Sciatic nerve (tissue), 1 donor: Measurements from ENCODE around the genes PABPC1L, KCNS1 and CDH22.

DNA sequence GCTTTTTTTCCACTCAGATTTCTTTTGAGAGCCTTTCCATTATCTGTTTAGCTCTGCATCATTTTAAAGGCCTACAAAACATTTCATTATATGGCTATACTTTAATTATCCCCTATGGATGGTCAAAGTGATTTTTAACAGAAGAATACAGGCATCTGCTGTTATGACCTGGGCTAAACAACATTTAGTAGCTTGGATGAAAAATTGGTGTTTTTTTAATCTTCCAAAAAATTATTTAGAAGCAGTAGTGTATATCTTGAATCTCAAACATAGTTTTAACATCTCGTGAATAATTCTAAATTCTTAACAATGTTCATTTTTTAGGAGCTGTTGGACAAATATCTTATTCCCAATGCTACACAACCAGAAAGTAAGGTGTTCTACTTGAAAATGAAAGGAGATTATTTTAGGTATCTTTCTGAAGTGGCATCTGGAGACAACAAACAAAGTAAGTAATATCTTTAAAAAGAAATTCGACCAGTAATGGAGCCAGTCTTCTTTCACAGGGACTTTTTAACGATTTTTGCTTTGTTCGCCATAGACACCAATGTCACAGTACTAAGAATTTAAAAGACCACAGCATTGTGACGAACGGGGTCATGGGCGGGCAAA is 6.1 kb upstream of the PABPC1L start:
- PRO-cap = no peak

GRCh38 chr20:44909662-44910536 is at the start of gene PABPC1L:
Gene PABPC1L, plus strand, starts transcription at chr20:44910060.
- PRO-cap = unidirectional peak, plus-strand start at chr20:44910060; unidirectional peak, plus-strand start at chr20:44910339

DNA sequence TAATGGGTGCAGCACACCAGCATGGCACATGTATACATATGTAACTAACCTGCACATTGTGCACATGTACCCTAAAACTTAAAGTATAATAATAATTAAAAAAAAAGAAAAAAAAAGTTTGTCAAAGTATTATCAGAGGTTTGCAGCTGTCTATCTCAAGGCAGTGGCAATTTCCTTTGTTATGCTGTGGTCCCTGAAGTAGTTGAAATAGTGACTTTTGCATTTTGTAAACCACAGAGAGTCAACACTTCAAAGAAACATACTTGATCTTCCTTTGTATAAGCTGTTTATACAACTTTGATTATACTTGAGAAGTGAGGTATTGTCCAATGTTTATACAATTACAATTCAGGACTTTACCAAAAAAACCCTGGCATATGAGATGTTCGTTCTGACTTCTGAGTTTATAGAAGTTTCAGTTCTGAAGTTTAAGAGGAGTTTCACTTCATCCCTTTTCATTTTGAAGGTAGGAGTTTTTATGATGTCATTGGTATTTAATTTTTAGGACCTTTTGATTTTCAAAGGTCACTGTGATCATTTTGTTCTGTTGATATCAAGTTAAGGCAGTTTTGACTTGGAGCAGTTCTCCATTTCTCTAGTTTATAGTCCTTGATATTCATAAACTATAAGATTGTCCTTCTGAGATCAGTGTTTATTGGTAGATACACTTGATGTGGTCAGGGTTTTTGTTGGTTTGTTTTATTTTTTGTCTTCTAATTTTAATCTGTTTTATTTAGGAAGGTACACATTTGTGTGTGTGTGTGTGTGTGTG is 4.0 kb downstream of the STK4 start:
- PRO-cap = no peak

GRCh38 chr20:45069836-45070556 is 30.9 kb downstream of the KCNS1 start:
- PRO-cap = no peak

DNA sequence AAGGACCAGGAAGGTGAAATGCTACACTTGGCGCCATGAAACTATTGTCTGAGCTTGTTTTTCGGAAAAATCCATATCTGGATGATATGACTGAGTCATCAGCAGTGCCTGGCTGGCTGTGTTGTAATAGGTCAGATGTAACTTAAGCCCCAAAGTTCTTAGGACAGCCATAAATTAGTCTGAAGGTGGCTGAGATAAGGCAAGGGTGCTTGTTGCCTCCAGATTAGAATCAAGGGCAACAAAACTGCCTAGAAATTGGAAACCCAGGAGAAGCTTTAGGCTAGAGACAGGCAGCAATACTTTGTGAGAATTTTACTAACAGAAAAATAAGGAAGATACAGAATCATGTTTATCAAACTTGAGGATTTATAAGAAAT is 29.6 kb downstream of the KCNS1 start:
- PRO-cap = no peak

DNA sequence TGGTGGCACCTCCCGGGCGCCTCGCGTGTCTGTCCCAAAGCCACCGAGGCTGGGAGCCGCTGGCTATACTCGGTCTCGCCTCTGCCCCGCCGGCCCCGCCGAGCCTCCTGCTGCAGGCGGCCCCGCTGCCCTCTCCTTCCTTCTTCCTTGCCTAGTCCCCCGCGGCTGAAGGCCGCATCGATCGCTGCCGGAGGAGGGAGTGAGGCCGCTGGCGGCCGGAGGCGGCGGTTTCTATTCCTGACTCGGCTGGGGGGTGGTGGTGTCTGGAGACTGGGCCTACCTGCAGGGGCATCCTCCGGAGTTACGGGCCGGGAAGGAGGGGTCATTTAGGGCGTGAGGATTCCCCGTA is at the start of gene KCNS1:
TSS of gene KCNS1 (minus strand) at position 204 of the 349 bp plus-strand sequence.
- PRO-cap = no peak

DNA sequence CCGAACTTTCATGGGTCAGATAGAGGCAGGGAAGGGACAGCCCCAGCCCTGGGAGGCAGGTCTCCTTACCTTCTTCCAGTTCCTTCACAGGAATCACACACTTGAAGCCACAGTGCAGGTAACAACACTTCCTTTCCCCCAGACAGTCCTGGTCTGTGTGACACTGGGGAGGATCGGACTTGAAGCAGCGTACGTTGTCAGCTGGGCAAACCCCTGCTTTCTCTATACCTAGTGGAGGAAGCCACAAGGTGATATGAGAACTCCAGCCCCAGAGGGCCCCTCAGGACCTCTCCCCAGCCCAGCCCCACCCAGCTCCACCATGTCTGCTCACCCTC is 260 bp downstream of the WFDC12 start:
- PRO-cap = no peak

DNA sequence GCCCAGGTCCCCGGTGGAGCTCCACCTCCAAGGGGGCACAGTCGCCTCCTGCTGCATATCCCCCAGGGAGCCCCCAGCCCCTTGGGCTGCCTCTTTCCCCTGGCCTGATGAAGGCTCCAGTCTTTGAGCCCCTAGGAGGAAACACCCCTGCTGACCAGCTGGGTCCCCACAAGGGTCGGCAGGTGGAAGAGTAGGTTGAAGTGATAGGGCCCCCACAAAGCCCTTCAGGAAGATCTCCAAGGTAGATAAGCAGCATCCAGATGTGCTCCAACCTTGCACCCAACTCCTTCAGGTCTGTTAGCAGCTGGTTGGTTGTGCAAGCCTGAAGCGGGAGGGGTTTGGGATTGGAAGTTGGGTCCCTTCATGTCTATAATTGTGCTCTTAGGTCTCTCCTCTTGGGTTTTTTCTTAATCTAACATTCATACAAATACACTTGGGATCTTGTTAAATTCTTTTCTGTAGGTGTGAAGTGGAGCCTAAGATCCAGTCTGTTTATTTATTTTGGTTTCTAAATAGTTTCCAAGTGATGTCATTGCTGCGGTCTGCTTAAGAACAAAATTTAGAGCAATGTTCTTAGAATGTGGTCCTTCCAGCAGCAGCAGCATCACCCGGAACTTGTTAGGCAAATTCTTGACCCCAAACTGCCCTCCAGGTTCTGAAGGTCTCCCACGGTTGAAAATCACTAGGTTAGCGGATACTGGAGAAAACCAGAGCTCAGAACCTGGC is 5.1 kb downstream of the UBE2C start:
- PRO-cap = no peak

DNA sequence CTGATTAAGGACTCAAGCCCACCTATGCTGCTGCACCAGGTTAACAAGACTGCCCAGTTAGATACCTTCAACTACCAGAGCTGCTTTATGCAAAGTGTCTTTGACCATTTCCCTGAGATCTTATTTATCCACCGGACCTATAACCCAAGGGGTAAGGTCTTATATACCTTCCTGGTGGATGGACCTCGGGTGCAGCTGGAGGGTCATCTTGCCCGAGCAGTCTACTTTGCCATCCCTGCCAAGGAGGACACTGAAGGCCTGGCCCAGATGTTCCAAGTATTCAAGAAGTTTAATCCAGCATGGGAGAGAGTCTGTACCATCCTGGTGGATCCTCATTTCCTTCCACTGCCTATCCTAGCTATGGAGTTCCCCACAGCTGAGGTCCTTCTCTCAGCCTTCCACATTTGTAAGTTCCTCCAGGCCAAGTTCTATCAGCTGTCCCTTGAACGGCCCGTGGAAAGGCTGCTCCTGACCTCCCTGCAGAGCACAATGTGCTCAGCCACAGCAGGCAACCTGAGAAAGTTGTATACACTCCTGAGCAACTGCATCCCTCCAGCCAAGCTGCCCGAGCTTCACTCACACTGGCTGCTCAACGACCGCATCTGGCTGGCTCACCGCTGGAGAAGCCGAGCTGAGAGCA is 1.8 kb downstream of the ZSWIM1 start:
- PRO-cap = no peak

DNA sequence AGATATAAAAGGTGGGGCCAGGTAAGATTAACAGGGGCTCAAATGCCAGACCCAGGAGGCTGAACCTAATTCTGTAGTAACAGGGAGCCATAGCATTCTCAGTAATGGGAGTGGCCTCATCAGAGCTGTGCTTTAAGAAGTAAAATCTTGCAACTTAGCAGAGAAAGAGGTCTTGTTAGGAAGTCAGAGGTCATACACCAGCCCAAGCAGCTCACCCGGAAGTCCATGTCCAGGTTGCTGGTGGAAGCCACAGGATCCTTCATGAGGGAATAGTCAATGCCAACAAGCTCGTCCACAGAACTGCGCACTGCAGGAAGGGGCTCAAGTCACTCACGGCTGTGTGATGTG is 5.9 kb downstream of the PLTP start:
- PRO-cap = no peak

DNA sequence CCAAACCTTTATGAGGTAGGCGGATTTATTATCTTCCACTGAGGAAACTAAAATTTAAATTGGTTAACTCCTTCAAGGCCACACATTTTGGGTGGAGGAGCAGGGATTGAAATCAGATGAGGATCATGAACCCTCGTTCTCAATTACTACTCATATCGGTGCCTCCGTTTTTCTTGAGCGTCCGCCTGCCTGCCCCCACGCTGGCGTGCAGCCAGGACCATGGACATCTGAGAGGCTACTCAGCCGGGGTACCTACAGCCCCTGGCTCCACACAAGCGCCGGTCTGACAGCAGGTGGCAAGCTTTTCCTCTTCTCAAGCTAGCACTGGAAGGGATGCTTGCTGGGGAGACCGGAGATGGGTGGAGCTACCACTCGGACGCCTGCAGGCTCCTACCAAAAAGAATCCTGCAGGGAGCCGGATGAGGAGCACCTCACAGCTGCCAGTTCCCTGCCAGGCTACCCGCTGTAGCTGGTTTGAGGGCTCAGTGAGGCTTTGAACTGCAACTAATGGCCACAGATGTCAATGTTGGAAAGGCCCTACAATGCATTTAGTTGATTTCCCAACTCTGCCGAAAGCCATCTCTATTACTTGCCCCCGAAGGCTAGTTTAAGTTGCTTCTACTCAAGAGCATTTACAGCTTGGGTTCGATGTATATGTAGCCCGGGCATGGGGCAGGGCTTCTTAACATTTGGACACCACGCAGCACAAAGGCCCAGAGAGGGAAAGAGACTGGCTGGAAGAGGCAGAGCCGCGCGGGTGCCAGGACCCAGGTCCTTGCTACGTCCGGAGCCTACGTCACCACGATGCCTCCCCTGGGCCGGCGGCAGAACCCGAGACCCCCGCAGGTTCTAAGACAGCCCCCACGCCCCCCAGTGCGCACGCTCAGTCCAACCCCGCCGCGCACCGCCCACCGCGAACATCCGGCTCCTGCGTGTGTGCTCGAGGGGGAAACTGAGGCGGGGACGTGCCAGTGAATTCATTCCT is 687 bp upstream of the PCIF1 start:
- PRO-cap = bidirectional peak, plus-strand start at position 396 of the sequence, minus-strand start at position 315 of the sequence; bidirectional peak, plus-strand start at position 716 of the sequence, minus-strand start at position 732 of the sequence; bidirectional peak, plus-strand start at position 937 of the sequence, minus-strand start at position 864 of the sequence

GRCh38 chr20:45947097-45947980 is 12.9 kb downstream of the PCIF1 start:
- PRO-cap = no peak

DNA sequence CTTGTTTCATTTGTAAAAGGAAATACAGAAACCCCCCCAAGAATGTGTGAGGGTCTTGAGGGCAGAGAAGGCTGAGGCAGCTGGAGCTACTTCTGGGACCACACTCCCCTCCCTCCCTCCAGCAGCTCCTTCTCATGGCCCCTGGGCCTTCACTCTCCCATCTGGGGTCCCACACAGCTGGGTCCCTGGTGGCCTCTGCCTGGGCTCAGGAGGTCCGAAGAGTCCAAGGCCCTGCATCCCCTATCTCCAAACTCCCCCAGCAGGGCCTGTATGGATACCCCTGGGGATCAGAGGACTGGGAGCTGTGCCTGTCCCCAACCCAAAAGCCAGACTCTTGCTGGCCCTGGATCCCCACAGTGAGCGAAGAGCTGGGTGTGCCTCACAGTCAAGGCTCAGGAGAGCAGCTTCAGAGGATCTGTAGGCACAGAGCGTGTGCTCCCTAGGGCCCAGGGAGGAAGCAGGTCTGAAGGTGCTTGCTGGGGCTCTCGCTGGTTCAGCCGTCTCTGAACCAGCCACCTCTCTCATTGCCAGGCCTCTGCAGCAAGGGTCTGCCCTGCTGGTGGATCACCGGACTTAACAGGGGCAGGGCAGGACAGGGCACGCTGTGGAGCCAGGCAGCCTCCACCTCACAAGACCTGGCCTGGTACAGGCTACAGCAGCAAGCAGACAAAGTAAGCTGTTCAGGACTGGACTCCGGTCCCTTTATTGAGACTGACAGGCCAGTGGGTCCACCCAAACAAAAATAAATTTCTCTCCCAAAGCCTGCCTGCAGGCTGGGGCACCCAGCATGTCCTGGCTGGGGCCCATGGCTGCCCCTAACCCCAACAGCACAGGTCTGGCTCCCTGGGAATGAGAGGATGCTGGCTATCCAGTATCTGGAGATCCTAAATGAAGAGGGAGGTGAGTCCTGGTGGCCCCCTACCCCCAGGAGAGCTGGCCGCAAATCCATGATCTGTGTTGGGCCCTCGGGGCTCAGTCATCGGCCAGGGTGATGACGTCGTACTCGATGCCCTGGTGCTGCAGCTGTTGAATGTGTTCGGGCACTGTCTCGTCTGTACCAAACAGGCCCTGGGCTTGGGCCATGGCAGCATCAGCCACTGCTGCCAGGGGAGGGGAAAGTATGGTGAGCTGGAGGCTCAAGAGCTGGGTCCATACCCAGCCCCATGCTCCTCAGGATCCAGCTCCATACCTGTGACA is 13.9 kb downstream of the PCIF1 start:
- PRO-cap = no peak

DNA sequence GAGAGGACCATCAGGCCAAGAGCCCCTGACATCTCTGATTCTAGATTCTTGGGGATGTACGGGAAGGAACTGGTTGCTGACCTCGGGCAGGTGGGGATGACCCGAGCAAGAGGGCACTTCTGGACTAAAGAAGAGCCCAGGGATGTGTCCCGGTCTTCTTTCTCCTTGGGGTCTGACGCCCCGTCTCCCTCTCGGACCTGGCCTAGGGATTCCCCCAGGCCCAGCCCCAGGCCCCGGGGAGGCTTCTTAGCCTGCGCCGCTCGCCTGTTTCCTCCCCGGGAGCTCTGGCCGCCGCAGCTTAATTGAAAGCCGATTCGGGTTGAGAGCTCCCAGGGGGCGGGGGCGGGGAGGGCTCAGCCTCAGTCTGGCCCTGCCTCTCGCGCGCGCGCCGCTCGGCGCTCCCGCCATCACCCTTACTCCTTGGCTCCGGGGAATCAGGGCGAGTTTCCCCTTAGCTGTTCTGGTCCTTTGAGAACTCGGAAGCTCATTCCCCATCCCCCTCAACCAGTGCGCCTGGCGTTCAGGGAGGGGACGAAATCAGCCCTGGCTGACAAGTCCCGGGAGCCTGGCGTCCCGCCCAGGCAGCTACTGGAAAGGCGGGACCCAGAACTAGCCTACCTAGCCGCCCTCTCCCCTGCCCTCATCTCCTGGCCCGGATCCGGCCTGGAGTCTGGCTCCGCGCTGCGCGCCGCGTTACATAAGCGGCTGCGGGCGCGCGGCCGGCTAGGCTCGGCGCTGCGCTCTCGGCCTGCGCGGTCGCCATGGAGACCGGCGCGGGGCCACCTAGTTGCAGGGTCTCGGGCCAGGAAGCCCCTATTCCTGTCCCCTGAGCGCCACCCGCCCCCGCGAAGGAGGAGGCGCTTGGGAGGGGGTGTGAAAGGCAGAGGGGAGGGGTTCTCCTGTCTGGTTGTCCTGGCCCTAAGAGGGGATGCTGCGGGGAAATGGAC is 2.7 kb downstream of the SLC12A5 start:
- PRO-cap = no peak

GRCh38 chr20:46071849-46072291 is 17.9 kb downstream of the NCOA5 start:
- PRO-cap = no peak

DNA sequence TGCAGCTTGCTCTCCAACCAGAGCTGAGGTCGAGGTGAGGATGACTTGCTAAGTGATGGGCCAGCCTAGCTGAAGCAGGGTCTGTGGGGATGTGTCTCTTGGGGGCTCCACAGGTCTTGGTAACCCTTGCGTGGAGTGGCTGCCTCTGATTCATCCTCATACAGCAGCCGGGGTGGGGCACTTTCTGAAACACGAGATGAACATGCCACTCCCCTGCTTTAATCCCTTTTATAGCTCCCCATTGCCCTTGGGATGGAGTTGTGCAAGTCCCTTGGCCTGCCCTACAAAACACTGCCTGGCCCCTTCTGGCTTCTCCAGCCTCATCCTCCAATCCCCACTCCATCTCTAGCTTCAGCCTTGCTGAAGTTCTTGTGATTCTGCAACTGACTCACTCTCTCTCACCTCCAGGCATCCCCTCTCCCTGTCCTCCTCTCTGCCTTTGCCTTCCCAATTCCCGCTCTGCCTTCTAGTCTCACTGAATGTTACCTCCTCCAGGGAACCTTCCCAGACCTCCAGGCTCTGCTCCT is 94.0 kb downstream of the CDH22 start:
- PRO-cap = no peak

GRCh38 chr20:46307964-46309221 is at the start of gene CDH22:
Gene CDH22, minus strand, starts transcription at chr20:46308498.
- PRO-cap = no peak

- PRO-cap = no peak
These were observed 18.6 kb downstream of the SLC35C2 start for GRCh38 chr20:46345476-46346272.

DNA sequence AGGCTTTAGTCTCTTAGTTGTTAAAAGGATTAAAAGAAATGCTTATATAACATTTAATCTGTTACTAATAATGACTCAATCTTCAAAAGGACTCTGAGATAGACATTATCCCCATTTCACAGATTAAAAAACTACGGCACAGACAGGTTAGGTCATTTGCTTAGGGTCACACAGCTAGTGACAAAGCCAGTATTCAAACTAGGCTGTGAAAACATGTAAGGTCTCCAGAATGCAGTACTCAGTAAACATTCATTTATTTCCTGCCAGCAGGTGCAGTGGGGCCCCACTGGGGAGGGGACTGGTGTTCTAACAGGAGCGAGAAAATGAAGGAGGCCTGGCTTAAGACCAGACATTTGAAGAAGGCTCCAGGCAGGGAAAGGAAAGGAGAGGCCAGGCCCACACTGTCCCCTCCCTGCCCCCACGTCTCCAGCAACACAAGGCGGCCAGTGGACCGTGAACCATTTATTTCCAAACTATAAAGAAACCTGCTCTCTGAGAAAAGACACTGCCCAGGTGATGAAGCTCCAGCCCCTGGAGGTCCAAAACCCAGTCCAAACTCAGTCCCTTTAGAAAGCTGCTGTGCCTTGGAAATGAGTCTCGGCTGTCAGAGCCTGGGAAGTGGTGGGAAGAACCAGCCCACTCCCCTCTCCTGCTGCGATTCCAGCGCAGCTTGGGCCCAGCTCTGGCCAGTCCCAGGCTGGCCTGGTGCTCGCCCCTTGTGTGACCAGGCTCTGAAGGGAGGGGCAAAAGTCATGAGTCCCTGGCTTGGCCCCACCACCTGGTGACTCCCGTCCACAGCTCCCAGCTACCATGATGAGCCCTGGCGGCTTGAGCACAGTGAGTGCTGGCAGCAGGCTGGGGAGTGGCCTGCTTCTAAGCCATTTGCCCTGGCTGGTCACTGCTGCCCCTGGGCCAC is 14.5 kb downstream of the SLC35C2 start:
- PRO-cap = no peak

DNA sequence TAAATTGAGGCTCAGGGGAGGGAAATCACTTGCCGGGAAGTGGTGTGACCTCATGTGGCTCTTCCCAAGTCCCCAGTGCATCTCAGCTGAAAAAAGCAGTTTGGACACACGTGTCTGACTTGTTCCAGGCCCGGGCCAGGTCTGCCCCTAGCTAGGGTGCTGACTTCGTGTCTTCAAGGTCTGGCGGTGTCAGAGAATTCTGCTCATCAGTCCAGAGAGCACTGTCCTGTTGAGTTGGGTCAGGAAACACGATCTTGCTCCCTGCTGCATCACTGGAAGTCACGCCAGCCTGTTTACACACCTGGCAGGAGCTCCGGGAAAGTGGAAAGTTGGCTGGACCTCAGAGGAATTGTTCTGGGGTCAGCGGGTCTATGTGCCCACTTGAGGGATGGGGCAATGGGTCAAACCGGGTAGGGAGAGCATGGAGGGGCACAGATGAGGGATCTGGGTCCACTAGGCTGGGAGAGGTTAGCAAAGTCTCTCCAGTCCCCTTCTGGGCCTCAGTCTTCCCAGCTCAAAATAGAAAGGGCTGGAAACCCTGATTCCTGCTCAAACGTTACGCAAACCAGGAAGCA is 10.5 kb downstream of the SLC13A3 start:
- PRO-cap = no peak